ENCODE data around the genes KIF2A, DIMT1 and HTR1A.

- PRO-cap, 3 experiments = no peak in any of the 3 experiments
These were observed 374.5 kb downstream of the PDE4D start for GRCh38 chr5:59519038-59519376.

- PRO-cap, 3 experiments = no peak in any of the 3 experiments
These were observed 328.0 kb downstream of the PDE4D start for GRCh38 chr5:59565292-59566080.

- PRO-cap, 3 experiments = no peak in any of the 3 experiments
These were observed 308.7 kb downstream of the PDE4D start for GRCh38 chr5:59584776-59585346.

GRCh38 chr5:59617131-59617343 is 276.5 kb downstream of the PDE4D start:
- PRO-cap, 3 experiments = peak in 1 of 3 experiments; most common minus-strand start chr5:59617222 (in 1)

- PRO-cap, 3 experiments = peak in 1 of 3 experiments; most common plus-strand start chr5:59790663 (in 1); most common minus-strand start chr5:59790518 (in 1)
These were observed 102.9 kb downstream of the PDE4D start for GRCh38 chr5:59790441-59791229.

DNA sequence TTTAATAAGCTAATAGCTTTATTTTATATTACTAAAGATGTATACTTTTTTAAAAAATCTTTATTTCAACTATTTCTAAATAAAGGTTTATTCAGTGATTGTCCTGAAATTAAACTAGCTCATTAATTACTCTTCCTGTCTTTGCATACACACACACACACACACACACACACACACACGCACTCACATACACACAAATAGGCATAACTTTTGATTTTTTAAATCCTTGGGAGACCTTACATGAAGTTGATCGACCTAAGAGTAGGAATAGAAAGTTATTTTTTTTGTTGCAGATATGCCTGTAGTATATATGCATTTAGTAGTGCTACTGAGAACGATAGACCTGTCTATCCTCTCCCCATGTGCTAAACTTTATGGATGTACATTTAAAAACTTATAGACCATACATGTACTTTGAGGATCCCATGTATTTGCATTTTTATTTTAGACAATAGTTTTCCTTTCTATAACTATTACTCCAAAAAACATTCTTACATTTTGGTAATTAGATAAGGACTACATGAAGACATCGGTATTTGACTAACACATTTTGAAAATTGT is 91.7 kb downstream of the SMIM15 start:
- PRO-cap, 3 experiments = no peak in any of the 3 experiments

DNA sequence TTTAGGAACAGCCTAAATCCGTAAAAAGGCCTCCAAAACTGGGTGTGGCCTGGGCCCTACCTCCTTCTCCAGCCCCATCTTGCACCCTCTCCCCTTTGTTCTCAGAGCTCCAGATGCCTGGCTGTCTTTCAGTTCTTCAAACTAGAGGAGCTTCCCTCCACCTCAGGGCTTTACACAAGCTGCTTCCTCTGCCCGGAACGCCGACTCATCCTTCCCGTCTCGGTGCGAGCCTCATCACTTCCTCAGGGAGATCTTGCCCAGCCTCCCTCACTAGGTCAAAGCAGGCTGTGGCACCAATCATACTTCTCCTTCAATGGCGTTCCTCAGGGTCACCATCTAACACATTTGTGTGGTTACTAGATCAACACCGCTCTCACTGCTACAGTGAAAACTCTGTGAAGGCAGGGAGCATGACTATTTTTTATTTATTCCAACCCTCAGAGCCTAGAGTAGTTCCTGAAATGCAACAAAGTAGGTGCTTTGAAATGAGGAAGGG is 56.2 kb upstream of the ZSWIM6 start:
- PRO-cap, 3 experiments = no peak in any of the 3 experiments

DNA sequence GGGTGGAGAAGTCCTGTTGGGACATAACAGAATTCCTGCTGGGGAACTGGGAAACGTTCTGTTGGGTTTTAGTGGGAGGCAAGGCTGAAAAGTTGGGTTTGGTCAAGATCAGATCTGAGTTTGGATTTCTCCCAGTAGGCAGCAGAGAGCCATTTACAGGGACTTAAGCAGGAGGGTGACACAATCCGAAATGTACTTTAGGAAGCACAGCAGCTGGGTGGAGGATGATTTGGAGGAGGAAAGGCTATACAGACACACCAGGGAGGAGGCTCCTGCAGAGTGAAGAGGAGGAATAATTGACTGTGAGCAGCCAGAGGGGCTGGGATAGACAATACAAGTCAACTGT is 3.1 kb upstream of the ZSWIM6 start:
- PRO-cap, 3 experiments = no peak in any of the 3 experiments

- PRO-cap, 3 experiments = peak in 2 of 3 experiments; most common plus-strand start chr5:61330597 (in 1); most common minus-strand start chr5:61330775 (in 1)
These were observed 1.6 kb upstream of the ZSWIM6 start for GRCh38 chr5:61330243-61330979.

- PRO-cap, 3 experiments = no peak in any of the 3 experiments
These were observed 4.2 kb downstream of the ZSWIM6 start for GRCh38 chr5:61336220-61336752.

- PRO-cap, 3 experiments = no peak in any of the 3 experiments
These were observed 9.0 kb downstream of the ZSWIM6 start for GRCh38 chr5:61341083-61341385.

DNA sequence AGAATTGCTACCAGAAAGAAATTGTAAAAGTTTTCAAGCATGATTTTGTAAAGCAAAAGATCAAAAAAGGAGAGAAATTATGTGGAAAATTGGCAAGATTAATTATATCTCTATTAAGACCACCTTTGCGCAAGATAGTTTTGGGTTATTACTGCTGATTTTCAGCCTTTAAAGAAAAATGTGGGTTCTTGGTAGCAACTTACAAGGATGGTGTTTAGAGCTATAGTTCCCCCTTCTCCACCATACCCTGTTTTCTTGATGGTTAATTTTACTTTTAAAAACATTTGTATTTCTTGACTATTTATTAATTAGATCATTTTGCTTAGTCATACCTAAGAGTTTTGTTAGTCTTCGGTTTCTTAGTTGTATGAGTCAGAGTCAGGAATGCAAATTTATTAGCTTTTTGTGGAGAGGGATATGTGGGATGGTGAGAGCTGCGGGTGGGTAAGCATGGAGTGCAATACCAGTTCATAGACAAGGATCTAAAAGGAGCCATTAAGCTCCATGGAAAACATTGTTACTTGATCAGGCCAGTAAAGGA is 77.4 kb downstream of the ZSWIM6 start:
- PRO-cap, 3 experiments = no peak in any of the 3 experiments

- PRO-cap, 3 experiments = no peak in any of the 3 experiments
These were observed 108.5 kb downstream of the ZSWIM6 start for GRCh38 chr5:61440524-61441066.

GRCh38 chr5:61530016-61530406 is 198.0 kb downstream of the ZSWIM6 start:
- PRO-cap, 3 experiments = no peak in any of the 3 experiments

DNA sequence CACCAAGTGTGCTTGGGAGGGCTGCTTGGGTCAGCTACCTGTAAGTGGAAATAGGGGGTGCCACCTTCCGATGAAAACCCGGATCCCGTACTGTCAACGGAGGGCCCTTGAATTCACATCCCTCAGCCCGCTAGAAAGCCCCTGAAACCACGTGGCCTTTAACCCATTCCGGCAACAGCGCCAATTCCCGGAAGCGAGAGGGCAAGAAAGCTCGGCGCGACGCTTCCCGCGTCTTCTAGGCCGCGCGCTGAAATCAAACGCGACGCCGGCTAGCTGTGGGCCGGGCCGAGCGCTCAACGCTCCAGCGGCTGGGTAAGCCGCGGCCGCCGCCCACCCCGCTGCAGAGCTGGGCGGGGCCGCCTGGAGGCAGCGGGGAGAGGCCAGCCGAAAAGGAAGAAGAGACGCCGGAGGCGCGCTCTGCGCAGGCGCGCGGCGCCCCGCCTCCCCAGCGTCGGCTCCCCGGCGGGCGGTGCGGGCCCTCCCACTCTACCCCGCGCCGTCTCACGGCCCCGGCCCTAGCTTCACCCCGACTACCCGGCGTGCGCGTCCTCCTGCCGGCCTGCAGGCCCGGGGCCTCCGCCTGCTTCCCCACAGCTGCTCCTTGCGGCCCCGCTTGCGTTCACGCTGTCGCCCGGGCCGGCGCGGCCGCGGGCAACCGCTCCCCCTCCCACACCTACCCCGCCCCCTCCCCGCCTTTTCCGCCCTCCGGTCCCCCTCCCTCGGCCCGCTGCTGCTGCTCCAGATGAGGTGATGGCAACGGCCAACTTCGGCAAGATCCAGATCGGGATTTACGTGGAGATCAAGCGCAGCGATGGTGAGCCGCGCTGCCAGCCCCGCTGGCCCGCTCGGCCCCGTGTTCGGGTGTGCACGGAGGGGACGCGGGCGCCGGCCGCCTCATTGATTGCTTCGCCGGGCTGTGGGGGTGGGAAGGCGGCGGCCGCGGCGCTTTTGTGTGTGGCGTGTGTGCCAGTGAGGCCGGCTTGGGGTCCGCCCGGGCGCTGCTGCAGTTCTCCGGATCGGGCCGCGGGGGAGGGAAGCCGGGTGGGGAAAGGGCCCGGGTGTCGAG is at the start of gene KIF2A:
TSS of gene KIF2A (plus strand) at position 484 of the 1,066 bp plus-strand sequence.
- PRO-cap, 3 experiments = peak in 3 of 3 experiments; most common plus-strand start position 529 of the sequence (in 3); most common minus-strand start position 237 of the sequence (in 1)

- PRO-cap, 3 experiments = no peak in any of the 3 experiments
These were observed 18.2 kb downstream of the KIF2A start for GRCh38 chr5:62323835-62324883.

DNA sequence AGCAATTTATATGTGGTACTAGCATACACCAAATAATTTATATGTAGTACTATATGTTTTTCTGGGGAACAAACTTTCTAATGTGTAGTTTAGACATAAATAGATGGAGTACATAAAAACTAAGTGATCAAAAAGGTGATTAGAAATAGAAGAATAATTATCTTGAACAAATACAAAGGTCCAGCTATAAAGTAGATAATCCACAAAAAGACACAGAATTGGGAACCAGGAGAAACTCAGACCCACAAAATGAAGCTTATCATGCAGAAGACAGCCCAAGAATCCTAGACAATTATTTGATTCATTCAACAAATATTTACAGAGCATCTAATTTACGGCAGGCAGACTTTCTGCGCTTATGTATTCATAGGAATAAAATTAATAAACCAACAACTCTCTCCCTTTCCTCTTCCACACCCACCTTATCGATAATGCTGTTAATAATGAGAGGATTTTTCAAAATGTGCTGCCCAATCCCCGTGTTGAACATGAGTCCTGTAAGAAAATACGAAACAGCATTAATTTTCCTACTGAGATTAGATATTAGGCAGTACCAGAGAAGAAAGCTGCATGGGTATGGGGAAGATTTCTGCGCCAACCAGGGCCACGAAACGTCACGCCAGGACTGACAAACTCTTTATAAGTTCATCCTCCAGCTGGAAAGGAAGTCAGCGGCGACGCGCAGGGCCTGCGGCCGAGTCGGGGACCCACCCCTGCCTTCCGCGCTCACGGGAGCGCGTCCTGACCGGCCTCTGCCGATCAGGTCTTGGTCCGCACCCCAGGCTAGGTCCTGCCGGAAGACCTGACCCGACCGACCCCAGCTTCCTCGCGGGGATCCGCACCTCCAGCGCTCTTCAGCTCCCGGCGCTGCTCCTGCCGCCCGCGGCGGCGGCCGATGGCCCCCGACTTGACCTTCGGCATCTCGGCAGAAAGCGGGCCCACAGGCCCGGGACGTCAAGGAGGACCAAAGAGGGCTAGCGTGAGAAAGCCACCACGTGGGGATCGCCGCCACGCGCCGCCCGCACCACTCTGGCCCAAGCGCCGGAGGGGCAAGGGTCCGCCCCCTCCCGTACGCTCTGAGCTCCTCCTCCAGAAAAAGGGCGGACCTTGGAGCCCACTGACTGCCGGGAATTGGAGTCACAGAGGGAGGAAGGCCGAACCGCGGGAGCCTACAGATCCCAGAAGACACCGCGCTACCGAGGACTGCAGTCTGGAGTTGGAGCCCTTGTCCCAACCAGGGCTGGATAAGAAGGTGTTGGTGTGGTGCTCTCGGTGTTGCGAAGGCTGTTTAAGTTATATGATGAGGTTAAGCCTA is at the start of gene DIMT1:
TSS of gene DIMT1 (minus strand) at position 1,054 of the 1,315 bp plus-strand sequence.
- PRO-cap, 3 experiments = peak in 3 of 3 experiments; most common plus-strand start position 1,181 of the sequence (in 3); most common minus-strand start position 1,031 of the sequence (in 3)

DNA sequence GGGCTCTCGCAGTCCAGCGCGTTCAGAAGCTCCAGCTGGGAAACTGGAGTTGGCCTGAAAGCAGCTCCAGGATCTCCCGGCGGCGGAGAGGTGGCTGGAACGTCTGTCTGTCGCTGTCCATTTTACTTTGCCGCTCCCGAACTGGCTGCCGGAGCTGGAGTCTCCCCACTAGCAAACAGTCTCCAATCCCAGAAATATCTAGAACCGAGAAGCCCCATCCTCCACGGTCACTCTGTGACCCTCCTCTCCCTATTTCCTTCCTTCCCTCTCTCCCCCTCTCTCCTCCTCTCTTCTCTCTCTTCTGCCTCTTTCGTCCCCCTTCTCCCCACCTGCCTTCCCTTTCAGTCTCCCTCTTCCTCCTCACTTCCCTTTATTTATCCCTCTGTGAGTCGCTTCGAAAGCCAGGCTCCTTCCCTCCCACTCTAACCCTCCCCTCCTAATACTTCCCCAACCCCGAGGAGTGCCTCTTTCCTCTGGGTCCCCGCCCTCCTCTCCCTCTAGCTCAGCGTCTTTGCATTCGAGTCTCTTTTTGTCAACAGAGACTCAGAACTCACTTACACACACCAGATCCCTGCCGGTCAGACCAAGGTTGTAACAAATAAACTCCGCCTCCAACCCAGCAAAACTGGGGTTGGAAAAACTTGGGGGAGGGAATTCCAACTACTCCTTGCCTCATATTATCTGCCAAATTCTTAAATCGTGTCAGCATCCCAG is at the start of gene HTR1A:
TSS of gene HTR1A (minus strand) at position 537 of the 714 bp plus-strand sequence.
- PRO-cap, 3 experiments = no peak in any of the 3 experiments

GRCh38 chr5:64163535-64164141 is 2.0 kb upstream of the RNF180 start:
- PRO-cap, 3 experiments = no peak in any of the 3 experiments

DNA sequence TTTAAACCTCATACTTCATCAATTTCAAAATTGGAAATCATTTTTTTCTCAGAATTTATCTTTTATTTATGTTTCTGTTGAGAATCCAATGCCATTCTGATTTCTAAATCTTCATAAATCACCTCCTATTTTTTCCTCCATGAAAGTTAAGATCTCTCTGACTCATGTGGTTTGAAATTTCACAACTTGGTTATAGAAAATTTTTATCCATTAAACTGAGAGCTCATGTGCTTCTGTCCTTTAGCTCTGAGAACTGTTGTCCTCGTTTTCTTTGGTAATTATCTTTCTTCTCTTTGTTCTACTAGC is 1.5 kb upstream of the RNF180 start:
- PRO-cap, 3 experiments = no peak in any of the 3 experiments

All from Metastatic Breast Carcinoma in the Ovary (tissue), 3 donors.